HT-29 (cell line): ENCODE measurements around a stretch of chr20.

DNA sequence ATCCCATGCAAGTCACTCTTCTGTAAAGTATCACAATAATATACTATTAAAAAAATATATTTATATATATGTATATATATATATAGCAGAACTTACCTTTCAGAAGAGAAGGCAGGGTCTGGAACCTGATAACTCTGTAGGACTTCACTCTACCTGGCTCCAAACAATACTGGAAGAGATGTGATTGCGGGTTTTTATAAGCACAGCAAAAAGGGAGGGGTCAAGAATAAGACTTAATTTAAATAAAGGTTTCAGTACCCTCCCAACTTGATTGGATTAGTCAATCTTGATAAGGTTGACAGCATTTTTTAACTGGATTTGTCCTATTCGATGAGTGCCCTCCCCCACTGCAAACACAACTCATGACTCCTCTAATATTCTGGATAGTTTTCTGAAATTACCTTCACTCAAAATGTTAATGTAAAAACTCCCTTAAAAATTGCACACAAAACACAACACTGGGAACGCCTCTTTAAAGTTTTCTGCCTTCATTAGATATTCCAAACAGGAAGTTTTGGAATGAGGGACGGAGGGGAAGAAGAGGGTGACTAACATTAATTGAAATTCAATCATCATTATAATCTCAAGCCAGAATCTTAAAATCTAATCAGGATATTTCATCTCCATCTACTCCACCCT lies 4.0 kb upstream of the ZNF217 start:
- RAMPAGE, long total RNA, result no peak

GRCh38 chr20:53805790-53806162 lies 212.1 kb upstream of the ZNF217 start:
- RAMPAGE, long total RNA, result no peak

GRCh38 chr20:53839368-53840147 lies 230.8 kb downstream of the BCAS1 start:
- RAMPAGE, long total RNA, result no peak

DNA sequence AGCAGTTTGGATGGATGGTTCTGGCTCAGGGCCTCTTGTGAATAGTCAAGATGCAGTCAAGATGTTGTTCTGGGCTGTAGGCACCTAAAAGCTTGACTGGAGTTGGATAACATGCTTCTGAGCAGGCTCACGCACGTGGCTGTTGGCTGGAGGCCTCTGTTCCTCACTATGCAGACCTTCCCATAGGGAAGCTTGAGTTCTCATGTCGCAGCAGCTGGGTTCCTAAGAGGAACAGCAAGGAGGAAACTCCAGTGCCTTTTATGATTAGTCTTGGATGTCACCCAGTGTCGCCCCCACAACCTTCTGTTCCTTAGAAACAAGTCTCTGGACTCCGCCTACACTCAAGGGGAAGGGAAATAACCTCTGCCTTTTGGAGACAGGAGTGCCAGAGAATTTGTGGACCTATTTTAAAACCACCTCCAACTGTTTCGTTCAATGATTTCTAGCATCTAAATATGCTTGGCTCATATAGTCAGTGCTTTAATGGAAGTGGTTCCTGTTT lies 210.7 kb downstream of the BCAS1 start:
- RAMPAGE, long total RNA, result no peak

DNA sequence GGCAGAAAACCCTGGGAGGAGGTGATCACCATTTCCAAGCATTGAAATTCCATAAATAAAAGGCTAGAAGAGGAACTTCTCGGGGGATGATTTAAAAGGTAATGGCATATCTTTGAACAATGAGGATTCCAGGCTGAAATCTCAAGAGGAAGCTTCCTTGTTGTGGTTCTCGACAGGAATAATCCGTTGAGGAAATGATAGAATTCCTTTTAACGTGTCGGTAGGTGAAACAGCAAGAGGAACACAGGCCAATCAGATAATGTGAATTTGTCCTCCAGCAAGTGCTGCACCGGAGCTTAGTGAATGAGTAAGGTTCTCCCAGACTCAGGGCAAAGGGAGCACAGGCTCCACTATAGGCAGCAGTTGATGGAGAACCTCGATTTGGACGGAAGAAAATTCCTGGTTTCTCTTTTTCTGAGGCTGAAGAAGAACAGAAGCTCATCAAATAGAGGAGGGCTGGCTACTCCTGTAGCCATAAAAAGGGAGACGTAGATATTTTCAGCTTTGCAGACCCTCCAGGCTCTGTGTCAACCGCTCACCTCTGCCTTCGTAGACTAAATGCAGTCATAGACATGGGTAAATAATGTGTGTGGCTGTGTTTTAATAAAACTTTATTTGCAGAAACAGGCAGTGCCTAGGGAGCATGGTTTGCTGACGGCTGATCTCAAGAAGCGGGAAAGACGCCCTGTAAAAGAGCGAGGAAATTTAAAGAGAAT lies 172.1 kb downstream of the BCAS1 start:
- RAMPAGE, long total RNA, result no peak

GRCh38 chr20:54067413-54068120 lies 2.8 kb downstream of the BCAS1 start:
- RAMPAGE, long total RNA, result no peak

GRCh38 chr20:54123288-54124339 lies 50.2 kb downstream of the CYP24A1 start:
- RAMPAGE, long total RNA, result no peak

GRCh38 chr20:54267338-54267683 lies 59.4 kb downstream of the PFDN4 start:
- RAMPAGE, long total RNA, result no peak

DNA sequence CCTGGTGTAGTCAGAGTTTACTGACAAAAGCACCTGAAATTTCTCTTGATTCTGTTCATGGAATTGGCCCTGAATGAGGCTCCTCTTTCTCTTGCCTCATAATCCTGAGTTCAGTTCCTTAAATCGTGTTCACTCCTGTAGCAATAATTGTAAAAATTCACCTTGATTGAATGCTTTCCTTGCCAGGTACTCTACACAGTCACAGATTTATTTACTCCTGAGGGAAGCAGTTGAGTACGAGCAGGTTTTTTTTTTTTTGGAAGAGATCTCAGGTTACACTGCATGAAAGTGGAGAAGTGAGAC lies 93.1 kb upstream of the DOK5 start:
- RAMPAGE, long total RNA, result no peak

GRCh38 chr20:54686653-54687061 lies 211.3 kb downstream of the DOK5 start:
- RAMPAGE, long total RNA, result no peak

DNA sequence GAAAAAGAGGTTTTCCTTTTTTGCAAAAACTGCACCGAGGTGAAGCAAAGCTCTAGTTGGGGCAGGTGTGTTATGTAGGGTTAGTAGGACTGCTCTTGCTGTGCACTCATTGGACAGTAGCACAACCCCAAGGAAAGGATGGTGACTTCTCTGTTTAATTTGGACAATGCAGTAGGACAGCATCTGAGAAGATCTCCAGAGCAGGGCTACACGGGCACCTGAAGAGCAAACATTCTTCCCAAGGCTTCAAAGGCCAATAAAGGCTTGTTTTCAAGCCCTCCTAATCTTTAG lies 384.2 kb downstream of the DOK5 start:
- RAMPAGE, long total RNA, result no peak

DNA sequence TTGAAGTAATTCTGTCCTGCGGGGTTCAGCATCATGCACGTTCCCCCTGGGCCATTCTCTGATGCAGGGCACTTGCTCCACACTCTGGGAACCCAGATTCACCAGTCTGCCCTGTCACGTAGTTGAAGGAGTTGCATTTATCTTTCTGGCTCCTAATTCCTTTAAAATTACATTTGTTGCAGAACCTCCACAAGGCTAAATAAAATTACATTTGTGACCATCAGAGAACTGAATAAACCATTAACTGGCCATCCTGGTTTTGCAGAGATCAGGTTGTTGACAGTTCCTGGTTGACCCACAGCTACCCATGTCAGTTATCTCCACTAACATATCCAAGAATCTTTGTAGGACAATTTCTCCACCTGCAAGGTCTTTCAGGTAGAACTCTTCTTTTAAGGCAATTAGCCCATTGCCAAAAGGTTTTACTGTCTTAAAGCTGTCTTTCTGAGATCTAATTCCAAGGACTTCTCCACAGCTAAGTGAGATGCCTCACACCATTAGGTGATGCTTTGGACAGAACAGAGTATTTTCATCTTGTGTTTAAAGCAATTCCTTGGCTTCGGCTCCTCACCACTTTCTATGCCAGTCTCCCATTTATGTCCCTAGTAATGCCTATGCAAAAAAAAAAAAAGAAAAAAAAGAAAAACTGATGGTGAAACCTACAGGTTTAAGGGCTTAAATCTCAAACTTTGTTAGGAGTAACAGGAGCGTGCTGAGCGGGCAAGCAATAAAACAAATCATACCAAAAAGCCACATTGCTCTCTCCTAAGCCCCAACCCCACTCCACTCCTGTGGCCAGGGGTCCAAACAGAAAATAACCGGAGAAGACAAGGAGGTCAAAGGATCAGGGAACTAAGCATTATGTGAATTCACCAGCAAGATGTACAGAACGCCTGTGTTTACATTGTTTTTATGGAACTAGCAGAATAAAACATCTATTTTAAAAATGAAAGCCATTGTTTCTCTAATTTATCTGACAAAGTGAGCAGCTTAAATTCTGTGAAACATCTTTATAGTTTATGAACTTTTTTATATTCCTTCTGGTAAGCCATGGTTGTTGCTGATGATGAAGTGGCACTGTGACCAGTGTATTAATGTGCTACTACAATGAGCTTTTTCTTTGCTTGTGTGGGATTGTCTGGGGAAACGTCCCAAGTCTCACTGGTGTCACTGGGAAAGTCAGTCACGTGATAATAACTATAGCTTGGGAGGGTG lies 9.3 kb downstream of the FAM210B start:
- RAMPAGE, long total RNA, result no peak

- RAMPAGE, long total RNA, result no peak
Measured at GRCh38 chr20:56450256-56450614, 18.2 kb upstream of the RTF2 start.

- RAMPAGE, long total RNA, result no peak
Measured at GRCh38 chr20:56828301-56828964, 199.3 kb downstream of the TFAP2C start.

GRCh38 chr20:57148133-57148885 lies 118.1 kb downstream of the BMP7 start:
- RAMPAGE, long total RNA, result no peak

GRCh38 chr20:57198021-57198679 lies 68.3 kb downstream of the BMP7 start:
- RAMPAGE, long total RNA, result no peak

GRCh38 chr20:57260557-57261472 lies 5.6 kb downstream of the BMP7 start:
- RAMPAGE, long total RNA, result no peak

DNA sequence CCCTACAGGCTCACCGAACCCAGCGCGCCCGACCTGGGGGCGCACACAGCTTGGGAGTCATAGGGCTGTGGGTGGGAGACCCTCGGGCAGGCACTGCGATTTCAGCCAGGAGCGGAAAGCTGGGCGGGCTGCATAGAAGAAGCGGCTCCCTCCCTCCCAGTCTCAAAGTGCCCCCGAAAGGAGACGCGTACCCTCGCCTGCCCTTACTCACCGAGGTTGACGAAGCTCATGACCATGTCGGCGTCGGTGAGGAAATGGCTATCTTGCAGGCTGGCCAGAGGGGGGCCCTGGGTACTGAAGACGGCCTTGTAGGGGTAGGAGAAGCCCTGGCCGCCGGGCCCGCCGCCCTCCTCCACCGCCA lies 967 bp downstream of the BMP7 start:
- RAMPAGE, long total RNA, result no peak

DNA sequence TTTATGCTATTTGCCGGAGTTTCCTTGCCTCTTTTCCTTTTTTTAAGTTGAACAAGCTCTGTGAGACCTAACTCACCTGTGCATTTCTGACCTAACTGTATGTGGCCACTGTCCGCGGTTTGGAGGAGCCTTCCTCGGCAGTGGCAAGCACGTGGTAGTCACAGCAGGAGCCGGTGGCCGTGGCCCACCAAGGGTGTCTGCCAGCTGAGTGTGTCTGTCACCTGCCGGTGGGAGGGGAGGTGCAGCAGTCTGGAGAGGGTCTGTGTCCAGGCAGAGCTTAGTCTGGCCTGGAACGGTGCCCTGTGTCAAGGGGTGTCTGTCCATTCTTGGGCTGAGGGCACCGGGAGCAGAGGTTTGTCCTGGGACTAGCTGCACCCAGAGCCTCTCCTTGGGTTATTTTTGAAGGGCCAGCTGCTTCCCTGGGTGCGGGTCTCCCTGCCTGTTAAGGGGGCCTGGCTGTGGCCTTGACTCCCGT lies 5.0 kb downstream of the RBM38 start:
- RAMPAGE, long total RNA, result no peak

DNA sequence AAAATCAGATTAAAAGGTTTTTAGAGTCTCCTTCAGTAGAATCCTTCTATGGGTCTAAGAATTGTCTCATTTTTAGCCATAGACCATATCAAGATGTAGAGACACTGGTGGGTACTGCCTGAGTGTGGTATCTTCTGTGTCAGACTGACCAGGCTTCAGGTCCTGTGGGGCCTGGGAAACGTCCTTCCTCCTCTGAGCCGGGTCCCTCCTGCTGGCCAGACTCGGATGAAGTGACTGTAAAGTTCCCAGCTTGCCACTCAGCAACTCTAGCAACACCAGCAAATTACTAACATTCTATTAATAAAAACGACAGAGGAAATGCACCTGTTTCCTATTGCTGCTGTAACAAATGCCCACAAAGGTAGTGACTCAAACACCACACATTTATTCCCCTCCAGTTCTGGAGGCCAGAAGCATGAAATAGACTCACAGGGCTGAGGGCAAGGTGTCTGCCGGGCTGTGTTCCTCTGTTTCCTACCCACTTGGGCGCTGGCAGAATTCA lies 48.9 kb downstream of the CTCFL start:
- RAMPAGE, long total RNA, result no peak